NCI-H460 (cell line): ENCODE measurements around the genes LAD1, PHLDA3 and SHISA4.

DNA sequence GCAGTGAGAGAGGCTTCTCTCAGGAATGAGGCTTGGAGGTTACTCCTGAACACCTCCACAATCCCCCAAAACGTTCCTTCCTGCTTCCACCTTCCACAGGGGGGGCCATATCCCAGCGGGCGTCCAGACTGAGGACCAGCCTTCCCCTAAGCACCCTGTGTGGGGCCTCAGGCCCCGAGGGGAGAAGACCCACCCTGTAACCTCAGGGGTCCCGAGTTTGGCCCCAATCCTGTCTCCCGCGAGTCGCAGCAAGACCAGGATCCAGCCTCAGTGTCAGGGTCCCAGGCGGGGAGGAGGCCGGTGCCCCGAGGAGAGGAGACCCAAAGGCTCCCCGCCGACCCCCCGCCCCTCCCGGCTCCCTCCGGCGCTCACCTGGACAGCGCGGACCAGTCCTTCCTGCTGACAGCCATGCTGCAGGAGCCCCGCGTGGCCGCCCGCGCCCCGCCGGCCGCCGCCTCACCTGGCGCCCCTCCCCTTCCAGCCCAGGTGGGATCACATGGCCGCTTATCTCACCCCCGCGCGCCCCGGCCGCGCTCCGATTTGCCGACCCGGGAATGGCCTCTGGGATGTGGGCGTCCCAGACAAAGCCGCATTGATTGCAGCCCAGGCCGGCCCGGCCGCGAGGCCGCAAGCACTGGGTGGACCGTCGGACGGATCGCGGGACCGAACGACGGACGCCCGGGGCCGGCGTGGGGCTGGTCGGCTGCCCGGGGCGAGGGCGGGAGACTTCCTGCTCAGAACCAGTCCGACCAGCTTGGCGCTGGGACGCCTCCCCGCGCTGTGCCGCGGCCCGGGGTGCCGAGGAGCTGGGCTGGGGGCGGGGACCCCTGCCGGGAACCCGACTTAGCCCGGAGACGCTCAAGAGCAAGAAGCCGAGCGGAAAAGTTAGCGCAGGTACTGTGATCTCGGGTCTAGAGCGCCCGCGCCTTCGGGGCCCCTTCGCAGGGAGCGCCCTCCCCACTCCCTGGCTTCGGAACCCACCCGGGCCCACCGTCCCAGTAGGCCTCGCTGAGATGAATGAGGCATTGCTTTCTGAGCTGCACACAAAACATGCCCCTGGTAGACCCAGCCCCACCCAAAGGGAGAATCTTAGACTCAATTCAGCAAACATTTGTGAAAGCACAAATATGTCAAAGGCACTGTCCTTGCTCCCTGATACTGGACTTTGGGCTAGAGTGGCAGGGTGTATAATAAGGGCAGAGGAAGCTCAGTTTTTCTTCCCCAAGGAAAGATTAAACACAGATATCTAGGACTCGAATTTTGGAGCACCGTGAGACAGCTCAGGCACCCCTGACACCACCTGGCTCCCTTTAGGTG is at the start of gene LAD1:
Gene LAD1 (minus strand): TSS at position 428 of the 1,317 bp plus-strand sequence.
RAMPAGE:
- cytosol, long total RNA, result no peak
- long total RNA, result no peak
- nucleus, long total RNA, result no peak

GRCh38 chr1:201451085-201451536 is 17.9 kb downstream of the PHLDA3 start:
RAMPAGE:
- cytosol, long total RNA, result no peak
- long total RNA, result no peak
- nucleus, long total RNA, result no peak

RAMPAGE:
- cytosol, long total RNA, result no peak
- long total RNA, result no peak
- nucleus, long total RNA, result no peak
Measured at GRCh38 chr1:201466230-201467145, 2.5 kb downstream of the PHLDA3 start.

RAMPAGE:
- cytosol, long total RNA, result no peak
- long total RNA, result no peak
- nucleus, long total RNA, result start-site peak on the minus strand at chr1:201469166-201469257, 26 and 8 reads in 2 replicates
Measured at GRCh38 chr1:201468353-201469456, at the start of gene PHLDA3. Gene PHLDA3 (minus strand): TSS chr1:201469188.

GRCh38 chr1:201486066-201486772 is 17.2 kb upstream of the PHLDA3 start:
RAMPAGE:
- cytosol, long total RNA, result no peak
- long total RNA, result no peak
- nucleus, long total RNA, result no peak

RAMPAGE:
- cytosol, long total RNA, result no peak
- long total RNA, result no peak
- nucleus, long total RNA, result no peak
Measured at GRCh38 chr1:201495457-201496635, 11.1 kb downstream of the CSRP1 start.

DNA sequence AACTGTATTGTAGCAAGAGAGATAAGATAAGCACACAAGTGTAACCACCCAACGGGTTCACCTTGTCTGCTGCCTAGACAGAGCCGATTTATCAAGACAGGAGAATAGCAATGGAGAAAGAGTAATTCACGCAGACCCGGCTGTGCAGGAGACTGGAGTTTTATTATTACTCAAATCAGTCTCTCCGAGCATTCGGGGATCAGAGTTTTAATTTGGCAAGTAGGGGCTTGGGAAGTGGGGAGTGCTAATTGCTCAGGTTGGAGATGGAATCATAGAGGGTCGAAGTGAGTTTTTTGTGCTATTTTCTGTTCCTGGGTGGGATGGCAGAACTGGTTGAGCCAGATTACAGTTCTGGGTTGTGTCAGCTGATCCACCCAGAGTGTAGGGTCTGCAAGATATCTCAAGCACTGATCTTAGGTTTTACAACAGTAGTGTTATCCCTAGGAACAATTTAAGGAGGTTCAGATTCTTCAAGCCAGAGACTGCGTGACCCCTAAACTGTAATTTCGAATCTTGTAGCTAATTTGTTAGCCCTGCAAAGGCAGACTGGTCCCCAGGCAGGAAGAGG is 8.4 kb upstream of the CSRP1 start:
RAMPAGE:
- cytosol, long total RNA, result no peak
- long total RNA, result no peak
- nucleus, long total RNA, result no peak

GRCh38 chr1:201531337-201531536 is 7.7 kb upstream of the NAV1 start:
RAMPAGE:
- cytosol, long total RNA, result no peak
- long total RNA, result no peak
- nucleus, long total RNA, result no peak

DNA sequence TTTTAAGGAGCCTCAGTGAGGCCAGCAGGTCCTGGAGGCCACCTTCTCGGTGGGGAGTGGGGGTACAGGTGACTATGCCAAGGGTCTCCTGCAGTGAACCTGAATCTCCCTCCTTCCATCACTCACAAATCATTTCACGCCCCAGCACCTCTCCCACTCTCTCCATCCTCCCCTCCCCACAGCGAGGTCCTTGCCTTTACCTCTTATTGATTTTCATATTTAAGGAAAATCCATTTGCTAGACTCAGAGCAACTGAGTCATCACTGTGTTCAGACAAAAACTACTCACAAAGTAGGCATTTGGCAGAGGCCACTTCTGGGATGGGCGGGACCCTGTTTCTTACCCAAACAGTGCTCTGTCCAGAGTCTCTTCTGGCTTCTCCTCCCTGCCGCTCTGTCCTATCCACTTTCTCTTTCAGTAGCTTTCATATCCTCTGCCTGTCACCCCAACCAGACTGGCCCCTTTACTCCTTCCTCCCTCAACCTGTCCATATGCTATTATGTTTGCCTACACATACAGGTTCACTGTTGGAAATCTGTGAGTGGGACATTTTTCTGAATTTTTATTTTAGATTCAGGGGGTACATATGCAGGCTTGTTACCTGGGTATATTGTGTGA is 2.4 kb upstream of the NAV1 start:
RAMPAGE:
- cytosol, long total RNA, result no peak
- long total RNA, result no peak
- nucleus, long total RNA, result no peak

DNA sequence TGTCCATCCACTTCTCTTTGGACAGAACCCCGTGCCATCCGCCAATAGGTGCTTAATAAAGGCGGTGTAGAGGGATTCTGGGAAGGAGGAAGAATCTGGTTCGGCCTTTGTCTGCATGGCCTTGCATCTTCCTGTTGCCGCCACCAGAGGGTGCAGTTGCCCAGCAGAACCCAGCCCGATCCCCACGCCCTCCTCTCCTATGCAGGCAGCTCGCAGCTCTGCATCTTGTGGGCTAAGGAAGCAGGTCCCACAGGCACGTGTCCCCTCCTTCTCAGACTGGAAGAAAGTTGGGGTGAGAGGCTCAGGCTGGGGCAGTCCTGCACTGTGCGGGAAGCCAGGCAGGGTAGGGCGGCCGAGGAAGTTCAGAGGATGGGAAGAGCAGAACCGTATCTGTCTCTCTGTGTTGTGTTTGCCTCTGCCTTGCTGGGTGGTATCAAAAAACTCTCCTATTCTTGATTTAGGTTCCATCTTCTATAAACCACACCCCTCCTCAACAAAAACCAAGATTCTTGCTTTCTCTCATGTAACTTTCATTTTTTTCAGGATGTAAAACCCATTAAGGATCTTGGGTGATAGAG is 20.9 kb downstream of the NAV1 start:
RAMPAGE:
- cytosol, long total RNA, result no peak
- long total RNA, result no peak
- nucleus, long total RNA, result no peak

DNA sequence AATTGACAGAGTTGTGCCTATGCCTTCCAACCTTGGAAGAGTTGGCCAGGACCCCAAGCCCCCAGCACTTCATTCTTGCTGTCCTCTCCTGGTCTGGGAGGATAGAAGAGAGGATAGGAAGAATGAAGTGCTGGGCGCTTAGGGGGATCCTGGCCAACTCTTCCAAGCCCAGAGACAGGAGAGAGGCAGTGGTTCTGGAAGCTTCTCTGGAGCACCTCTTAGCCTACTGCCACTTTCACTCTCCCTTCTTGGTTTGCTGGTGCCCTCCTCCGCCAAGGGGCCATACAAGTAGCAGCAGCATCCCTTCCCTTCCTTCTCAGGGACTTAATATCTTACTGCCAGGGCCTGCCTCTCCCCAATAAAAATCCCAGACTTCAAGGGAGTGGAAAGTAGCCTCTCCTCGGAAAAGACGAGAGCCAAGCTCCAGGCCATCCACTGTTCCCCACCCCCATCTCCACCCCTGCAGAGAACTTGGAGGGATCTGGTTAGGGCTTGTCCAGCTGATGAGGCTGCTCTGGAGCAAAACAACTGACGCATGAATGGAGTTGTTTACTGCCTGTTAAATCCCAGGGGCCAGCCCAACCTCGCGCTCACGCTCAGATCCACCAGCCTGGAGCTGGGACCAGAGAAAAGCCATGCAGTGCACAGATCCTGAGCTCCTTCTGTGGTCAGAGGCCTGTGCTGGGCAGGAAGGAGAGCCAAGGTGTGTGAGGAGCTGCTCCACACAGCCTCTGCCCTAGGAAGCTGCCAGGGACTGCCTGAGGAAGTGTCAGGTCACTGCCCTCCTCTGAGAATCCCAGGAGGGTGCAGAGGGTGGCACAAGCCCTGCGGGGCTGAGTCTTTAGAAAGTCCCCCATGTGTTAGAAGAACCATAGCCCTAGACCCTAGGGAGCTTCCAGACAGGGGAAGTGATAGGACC is 109.2 kb upstream of the IPO9 start:
RAMPAGE:
- cytosol, long total RNA, result no peak
- long total RNA, result no peak
- nucleus, long total RNA, result no peak

DNA sequence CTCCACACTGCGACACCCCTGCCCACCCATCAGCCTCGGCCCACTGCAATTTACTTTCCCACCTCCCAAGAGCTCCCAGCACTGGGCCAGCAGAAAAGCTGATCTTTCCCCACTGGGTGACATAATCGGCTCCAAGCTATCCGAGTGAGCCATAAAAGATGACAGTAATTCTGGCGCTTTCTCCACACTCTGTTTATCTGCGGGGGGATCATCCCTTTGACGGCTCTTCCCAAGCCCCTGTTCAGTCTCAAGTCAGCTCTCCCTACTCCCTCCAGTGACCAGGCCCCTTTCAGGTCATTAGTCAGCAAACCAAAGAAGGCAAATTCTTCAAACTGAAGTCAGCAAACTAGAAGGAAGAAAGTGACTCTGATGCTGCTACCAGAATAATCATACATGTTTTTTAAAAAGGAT is 107.3 kb upstream of the IPO9 start:
RAMPAGE:
- cytosol, long total RNA, result no peak
- long total RNA, result no peak
- nucleus, long total RNA, result no peak

DNA sequence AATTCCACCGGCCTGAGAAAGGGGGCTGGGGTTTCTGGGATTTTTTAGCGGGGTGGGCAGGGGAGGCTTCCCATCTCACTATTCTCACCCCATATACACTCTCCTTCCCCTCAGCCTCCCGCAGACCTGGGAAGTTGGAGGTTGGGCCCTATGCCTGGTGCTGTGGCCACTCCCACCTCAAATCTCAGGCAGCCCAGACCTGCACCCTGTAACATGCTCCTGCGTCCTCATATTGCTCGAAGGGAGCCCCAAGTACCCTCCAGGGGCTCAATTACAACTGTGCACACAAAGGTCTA is 88.1 kb upstream of the IPO9 start:
RAMPAGE:
- cytosol, long total RNA, result no peak
- long total RNA, result no peak
- nucleus, long total RNA, result no peak

DNA sequence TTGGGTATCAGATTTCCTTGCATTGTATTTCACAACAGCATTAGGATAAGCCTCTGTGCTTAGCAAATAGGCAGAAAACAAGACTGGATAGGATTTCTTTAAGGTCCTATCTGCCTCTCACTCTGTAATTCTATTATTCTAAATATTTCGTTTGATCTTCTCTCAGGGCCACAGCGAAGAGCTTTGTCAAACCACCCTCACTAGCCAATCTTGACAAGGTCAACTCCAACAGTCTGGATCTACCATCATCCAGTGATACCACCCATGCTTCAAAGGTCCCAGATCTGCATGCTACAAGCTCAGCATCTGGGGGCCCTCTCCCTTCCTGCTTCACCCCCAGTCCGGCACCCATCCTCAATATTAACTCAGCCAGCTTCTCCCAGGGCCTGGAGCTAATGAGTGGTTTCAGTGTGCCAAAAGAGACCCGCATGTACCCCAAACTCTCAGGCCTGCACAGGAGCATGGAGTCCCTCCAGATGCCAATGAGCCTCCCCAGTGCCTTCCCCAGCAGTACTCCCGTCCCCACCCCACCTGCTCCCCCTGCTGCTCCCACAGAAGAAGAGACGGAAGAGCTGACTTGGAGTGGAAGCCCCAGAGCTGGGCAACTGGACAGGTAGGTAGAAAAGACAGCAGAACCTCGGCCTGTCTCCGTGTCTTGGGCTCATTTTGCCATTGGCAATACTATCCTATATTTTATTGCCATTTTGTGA is 45.6 kb upstream of the IPO9 start:
RAMPAGE:
- cytosol, long total RNA, result no peak
- long total RNA, result no peak
- nucleus, long total RNA, result no peak

RAMPAGE:
- cytosol, long total RNA, result no peak
- long total RNA, result no peak
- nucleus, long total RNA, result no peak
Measured at GRCh38 chr1:201848020-201848834, 19.3 kb downstream of the IPO9 start.

DNA sequence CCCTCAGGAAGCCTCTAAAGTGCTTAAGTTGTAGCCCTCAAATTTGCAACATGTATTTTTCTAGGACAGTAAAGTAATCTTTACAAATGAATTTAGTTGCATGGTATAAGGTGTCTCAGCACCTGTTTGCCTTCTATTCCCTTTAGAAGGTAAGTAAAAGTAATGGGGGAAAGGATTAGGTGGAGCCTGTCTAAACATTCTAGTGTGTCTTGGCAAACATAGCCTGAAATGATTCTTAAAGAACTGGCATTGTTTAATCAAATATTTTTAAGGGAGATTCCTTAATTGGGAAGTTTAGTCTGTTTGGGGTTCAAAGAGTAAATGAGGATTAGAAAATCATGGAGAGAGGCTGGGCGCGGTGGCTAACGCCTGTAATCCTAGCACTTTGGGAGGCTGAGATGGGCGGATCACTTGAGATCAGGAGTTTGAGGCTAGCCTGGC is 11.8 kb upstream of the SHISA4 start:
RAMPAGE:
- cytosol, long total RNA, result no peak
- long total RNA, result no peak
- nucleus, long total RNA, result no peak

RAMPAGE:
- cytosol, long total RNA, result start-site peak on the plus strand at chr1:201888625-201888680, 10 and 13 reads in 2 replicates
- long total RNA, result start-site peak on the plus strand at chr1:201888635-201888679, 10 and 32 reads in 2 replicates
- nucleus, long total RNA, result no peak
Measured at GRCh38 chr1:201888066-201889210, at the start of gene SHISA4. Gene SHISA4 (plus strand): TSS chr1:201888898.

RAMPAGE:
- cytosol, long total RNA, result no peak
- long total RNA, result no peak
- nucleus, long total RNA, result no peak
Measured at GRCh38 chr1:201895812-201896516, 7.3 kb downstream of the SHISA4 start.

RAMPAGE:
- cytosol, long total RNA, result no peak
- long total RNA, result no peak
- nucleus, long total RNA, result no peak
Measured at GRCh38 chr1:201902831-201903655, 14.3 kb downstream of the SHISA4 start.

DNA sequence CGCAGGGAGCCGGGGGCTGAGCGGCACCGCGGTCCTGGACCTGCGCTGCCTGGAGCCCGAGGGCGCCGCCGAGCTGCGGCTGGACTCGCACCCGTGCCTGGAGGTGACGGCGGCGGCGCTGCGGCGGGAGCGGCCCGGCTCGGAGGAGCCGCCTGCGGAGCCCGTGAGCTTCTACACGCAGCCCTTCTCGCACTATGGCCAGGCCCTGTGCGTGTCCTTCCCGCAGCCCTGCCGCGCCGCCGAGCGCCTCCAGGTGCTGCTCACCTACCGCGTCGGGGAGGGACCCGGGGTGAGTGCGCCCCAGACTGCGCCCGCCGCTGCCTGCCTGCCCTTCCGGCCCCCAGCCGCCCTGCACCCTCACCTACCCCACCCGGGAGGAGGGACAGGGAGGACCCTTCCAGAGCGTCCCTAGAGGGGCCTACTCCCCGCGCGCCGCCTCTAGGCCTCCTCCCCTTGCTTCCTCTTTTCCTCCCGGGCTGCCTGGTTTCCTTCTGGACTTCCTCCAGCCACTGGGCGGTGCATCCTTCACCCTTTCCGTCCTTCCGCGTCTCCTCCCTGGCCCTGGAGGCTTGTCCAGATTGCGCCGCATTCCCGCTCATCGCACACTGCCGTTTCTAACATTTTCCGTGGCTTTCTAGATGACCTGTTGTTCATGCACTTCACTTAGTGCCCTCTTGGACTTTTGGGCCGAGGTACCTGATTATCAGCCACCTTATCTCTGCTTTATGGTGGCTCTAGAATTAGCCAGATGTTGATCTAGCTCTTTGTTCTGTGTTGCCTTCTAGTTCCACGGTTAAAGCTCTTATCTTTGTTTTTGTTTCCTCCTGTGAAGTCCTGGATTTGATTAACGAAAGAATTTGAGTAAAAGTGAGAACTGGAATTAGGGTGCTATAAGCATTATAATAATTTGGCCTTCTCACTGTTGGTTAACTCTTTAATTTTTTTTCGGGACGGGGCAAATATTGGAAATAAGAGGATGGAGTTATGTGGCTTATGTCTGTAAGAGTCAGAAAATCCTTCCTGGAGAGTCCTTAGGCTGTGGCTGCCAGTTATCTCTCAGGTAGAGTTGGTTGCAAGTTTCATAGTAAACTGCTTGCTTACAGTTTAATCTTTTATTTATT is 737 bp downstream of the RNPEP start:
RAMPAGE:
- cytosol, long total RNA, result no peak
- long total RNA, result no peak
- nucleus, long total RNA, result no peak